Colic lymph node (tissue), 1 donor: ENCODE measurements around a stretch of chr5.

- PRO-cap, result no peak
These were observed 76.0 kb downstream of the SLC38A9 start for GRCh38 chr5:55636067-55636653.

GRCh38 chr5:55903002-55903928 is 52.1 kb downstream of the IL31RA start:
- PRO-cap, result no peak

DNA sequence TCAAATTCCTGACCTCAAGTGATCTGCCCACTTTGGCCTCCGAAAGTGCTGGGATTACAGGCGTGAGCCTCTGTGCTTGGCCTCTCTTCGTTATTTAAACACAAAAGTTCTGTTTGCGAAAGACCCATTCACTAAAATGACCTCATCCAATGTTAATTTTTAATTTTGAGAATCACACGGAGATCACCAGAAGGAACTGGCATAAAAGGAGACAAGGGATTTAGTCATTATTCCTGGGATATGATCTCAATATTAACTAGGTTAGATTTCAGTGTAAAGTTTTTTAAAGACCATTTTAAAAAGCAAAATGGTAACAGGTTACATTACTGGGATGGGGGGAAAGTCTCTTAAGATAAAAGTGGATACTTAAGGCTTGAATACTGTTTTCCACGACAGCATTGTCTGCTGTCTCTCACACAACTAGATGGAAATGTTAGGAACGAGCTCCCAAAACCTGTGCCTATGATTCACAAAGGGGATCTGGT is 63.1 kb downstream of the IL6ST start:
- PRO-cap, result no peak

DNA sequence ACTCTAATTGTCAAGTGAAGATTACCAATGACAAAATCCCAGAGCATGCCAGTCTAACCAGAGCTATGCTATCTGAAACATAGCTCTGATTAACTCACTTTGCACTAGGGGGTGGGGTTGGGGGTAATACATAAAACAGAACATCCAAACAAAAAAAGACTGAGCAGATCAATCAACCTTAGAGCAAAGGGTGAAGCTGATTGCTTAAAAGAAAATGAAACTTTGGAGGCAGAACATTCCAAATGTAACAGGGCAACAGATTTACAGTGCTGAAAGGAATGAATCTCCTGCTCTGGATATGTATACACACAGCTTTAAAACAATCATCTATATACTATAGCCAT is 4.9 kb downstream of the IL6ST start:
- PRO-cap, result no peak

DNA sequence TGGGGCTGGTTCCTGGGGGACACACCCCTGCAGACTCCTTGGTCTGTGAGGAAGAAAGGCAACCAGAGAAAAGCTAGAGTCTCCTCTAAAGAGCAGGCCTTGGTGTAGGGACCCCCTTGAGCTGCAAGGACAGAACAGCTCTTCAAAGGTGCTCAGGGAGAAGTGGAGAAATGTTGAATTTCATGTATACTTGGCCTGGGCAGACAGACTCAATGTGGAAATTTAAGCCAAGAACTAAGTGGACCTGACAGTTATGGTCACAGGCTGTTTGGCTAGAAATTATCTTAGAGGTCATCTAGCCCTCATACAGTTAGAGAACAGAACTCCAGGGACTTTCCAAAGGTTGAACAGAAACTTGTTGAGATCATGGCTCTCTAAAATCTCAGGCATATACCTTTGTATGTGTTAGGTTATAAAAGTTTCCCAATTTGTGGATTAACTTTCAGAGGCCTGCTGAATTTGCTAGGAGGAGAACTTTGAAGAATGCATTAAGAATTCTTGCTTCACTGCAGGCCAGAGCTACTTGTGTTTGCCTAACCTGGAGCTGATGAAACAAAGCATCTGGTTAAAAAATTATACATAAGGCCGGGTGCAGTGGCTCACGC is 35.1 kb upstream of the IL6ST start:
- PRO-cap, result no peak

GRCh38 chr5:56097947-56098284 is 103.2 kb upstream of the IL6ST start:
- PRO-cap, result no peak

- PRO-cap, result no peak
These were observed 116.4 kb downstream of the ANKRD55 start for GRCh38 chr5:56116452-56117310.

DNA sequence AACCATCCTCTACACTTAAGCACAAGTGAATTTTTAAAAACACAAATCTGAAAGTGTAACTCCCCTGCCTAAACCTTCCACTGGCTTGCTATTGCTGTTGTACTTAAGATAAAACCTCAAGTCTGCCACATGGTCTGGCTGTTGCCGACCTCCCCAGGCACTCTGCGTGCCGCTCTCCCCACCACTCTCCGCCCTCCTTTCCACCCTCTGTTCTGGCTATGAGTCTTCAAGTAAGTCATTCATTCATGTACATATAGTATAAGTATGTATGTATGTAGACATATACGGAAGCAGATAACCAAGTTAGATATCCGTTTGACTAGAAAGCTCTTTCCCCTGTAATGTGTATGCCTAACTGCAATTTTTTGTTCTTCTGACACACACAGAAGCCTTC is 94.7 kb upstream of the ANKRD55 start:
- PRO-cap, result bidirectional peak, plus-strand start at position 130 of the sequence, minus-strand start at position 82 of the sequence

DNA sequence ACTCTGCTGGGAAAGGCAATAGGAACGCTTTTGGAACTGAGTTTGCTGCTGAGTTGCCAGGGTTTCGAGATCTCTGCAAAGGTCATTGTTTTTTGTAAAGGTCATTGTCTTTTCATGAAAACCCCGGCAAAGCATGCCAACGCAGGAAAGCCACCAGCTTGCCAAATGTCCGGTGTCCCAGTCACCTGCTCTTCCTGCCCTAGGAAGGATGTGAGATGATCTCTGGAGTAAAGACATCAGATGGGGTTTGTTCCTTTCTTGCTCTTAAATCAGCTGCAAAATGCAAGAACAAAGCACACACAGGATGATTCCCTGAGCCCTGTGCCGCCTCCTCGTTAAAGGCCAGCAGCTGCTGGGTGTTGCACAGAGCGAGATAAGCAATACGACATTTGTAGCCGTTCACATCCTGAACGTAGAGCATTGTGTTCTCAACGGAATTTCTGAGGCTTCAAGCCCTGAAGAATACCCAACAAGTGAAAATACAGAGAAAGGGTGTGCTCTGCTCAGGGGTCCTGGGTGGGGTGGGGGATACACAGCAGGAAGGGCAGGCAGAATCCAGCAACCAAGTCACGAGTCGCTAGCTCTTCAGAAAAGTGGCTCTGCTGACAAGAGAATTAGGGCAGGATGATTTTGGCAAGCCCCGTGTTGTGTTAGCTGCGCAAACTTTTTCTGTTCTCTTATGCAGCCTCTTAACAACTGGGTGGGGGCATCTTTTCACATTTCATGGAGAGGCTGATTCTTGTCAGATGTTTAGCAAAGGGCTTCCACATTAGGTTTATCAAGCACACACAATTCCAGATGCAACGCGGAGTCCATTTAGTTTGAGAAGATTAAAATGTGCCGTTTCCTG is 229.2 kb upstream of the MAP3K1 start:
- PRO-cap, result unidirectional peak, plus-strand start at position 366 of the sequence

DNA sequence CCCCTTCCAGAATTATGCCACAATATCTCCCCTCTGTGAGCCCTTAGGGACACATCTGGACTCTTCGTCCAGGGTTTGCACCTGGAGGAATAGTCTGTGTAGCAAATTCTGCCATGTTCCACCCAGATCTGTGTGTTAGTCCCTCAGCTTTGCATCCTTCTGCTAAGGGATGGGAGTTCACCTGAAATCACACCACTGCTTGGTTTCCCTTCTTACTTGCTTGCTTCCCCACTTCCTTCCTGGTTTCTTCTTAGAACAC is 202.7 kb upstream of the MAP3K1 start:
- PRO-cap, result unidirectional peak, minus-strand start at position 161 of the sequence

DNA sequence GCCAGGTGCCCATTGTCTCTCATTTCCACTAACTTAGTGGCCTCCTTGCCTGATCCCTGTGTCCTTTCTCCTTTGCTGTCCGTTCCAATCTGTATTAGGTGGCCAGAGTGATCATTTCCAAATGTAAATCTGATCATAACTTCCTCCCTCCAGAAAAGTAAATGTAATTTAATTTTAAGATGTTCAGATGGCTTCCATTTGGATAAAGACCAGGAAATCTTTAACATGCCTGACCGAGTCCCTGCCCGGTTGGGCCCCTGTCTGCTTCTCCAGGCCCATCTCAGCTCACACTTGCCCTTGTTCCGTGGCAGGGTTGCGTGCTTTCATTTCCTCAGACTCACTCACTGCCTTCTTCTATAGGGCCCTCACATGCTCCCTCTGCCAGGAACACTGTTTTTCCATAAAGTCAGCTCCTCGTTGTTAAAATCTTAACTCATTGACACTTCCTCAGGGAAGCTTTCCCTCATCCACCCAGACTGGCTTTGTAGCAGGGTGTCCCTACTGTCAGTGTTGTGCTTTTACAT is 7.7 kb downstream of the MAP3K1 start:
- PRO-cap, result no peak

GRCh38 chr5:57499282-57499607 is 16.6 kb upstream of the ACTBL2 start:
- PRO-cap, result no peak

DNA sequence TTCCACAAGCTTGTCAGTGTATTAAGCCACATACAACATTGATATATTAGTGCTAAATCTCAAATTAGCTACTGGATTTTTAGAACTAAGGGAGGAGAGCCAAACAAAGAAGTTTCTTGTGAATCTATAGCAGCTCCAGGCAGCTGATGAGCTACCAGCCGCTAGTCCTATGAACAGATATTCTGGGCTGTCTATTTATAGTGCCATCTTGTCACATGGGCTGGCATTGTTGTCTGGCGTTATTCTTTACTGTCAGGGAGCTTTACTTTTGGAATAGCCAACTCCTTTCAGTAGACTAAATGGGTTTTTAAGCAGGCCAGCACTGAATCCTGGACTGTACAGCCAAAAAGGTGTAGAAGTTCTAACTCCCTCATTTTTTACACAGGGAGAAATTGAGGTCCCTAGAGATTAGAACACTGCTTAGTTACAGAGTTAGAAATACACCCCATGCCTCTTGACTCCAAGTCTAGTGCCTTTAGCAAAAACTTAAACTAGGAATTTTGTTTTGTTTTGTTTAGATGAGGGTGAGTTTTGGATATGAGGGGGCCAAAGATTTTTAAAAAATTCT is 171.4 kb upstream of the ACTBL2 start:
- PRO-cap, result no peak

DNA sequence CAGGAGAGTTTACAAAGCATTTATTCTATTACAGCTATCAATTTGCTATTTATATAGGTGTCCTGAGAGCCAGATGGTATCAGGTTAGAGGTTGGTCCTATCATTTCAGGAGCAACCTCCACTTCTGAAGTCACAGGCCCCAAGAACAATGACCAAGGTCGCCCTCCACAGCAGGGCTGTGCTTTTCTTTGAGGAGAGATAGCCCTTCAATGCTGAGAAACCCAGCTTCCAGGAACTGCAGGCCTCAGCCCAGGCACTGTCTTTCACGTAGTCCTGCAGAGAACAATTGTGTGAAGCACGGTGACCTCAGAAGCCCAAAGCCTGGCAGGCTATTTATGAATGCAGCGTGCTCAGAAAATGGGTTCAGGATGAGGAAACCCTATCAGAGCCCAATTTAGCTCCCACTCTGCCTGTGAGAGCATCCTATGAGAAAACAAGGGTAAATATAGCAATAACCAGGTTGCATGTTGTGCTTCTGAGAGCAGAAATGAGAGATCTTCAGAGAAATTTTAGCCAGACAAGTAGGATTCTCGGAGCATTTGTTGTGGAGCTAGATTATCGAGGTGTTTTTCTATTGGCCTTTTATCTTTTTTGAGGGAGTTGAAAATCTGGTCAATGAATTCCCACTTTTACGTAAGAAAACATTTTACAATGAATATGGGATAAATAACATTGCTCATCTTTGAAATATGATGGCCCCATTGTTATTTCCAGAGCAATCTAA is 388.2 kb downstream of the PLK2 start:
- PRO-cap, result no peak

GRCh38 chr5:58259413-58260383 is 200.2 kb downstream of the PLK2 start:
- PRO-cap, result no peak

GRCh38 chr5:58273505-58274097 is 186.3 kb downstream of the PLK2 start:
- PRO-cap, result no peak

- PRO-cap, result bidirectional peak, plus-strand start at chr5:58460182, minus-strand start at chr5:58460082; unidirectional peak, minus-strand start at chr5:58460894
These were observed 669 bp upstream of the PLK2 start for GRCh38 chr5:58460118-58461391.

DNA sequence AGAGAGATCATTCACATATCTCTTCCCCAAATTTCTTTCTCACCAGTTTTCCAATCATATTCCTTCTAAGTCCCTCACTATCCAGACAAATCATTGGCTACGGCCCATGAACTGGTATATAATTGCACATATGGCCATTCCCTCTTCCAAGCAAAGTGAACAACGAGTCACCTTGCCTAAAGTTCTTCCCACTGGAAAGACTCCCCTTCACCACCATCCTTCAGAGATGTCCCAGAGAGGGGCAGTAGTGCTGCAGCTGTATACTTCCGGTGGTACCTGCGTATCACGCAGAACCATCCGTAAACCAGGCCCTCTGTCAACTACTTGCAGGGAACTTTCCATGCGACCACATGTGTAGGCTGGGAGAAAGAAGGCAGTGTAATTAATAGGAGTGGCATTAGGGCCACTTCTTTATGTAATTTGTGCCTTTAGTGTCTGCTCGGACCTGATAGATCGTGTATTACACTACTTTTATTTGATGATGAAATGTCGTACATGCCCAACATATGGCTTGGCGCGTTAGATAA is 400.1 kb downstream of the RAB3C start:
- PRO-cap, result no peak

GRCh38 chr5:59001170-59002110 is 418.6 kb downstream of the RAB3C start:
- PRO-cap, result no peak

DNA sequence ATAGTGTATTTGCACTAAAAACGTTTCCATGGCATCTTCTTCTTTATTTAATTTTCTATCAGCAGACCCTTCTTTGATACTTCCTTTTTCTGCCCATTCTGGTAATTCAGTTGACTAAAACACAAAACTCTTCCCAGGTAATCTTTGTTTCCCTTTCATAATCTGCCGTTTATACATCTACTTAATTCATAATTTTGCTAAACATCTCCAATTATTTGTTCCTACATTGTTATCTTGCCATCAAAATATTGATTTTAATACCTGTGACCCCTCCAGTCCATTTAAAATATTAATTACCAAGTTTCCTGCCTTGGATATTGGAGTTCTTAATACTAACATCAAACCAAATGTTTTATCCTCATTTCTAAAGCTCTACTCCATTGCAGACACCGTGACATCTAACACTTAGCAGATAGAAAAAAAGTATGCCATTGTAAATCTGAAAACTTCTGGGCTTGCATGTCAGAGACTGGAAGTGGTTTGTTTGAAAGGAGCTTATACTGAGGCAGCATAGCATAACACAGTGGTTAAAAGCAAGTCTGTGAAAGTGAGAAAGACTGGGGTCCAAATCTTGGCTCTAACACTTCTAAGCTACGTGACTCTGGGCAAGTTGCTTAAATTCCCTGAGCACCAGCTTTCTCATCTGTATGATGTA is 540.5 kb downstream of the RAB3C start:
- PRO-cap, result bidirectional peak, plus-strand start at position 465 of the sequence, minus-strand start at position 390 of the sequence